Hematopoietic multipotent progenitor cell (in vitro differentiated cells): ENCODE measurements around a stretch of chr6.

- CAGE, long polyA plus RNA, result no peak
Observed at GRCh38 chr6:43180329-43181012, 1.5 kb upstream of the CUL9 start.

GRCh38 chr6:43184290-43184650 lies 2.3 kb downstream of the CUL9 start:
- CAGE, long polyA plus RNA, result no peak

DNA sequence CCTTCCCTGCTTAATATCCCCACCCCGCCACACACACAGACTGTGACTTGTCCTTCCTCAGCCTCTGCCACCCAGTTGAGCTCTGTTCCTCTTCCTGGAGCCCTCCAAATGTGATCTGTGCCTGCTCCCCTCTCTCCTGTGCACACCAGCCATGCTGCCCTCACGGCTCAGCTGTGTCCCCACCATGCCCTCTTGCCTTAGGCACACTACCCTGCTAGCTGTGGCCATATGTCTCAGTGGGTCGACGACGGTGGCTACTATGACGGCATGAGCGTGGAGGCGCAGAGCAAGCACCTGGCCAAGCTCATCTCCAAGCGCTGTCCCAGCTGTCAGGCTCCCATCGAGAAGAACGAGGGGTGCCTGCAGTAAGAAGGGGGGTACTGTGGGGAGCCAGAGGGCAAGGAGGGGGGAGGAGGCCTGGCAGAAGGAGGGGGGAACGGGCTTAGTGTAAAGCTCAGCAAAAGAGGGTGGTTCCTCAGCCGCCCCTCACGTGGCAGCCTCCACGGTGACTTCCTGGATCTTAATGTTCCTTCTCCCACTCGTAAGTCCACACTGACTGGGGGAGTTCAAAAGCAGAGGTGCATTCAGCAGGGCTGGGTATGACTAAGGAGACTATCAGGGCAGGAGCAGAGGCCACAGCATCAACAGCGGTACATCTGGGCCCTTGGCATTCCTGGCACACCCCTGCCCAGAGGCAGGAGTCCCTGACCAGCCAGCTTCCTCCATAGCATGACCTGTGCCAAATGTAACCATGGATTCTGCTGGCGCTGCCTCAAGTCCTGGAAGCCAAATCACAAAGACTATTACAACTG lies 8.1 kb downstream of the DNPH1 start:
- CAGE, long polyA plus RNA, result no peak

DNA sequence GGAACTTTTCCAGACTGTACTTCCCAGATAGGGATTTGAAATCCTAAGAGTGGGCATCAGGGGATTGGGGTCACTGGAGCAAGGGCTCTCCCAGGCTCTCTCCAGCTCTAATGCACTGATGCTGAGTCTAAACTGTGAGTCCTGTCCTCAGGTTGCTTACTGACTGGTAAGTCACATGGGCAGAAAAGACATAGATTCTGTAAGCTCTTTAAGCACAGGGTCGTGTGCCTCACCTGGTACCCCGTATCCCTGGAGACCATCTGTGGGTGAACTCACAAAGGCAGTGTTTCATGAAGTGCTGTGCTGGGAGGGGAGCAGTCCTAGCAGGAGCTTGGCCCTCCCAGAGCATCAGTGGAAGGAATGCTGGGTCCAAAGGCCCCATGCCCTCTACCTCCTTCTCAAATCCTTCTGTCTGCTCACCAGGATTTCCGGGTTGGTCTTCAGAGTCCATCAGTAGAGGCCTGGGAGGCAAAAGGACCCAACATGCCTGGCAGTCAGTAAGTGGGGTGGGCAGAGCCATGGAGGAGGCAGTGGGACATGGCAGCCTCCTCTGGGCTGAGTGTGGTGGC lies 5.5 kb downstream of the DNPH1 start:
- CAGE, long polyA plus RNA, result no peak

- CAGE, long polyA plus RNA, result no peak
Observed at GRCh38 chr6:43505920-43507112, 3.8 kb downstream of the LRRC73 start.

DNA sequence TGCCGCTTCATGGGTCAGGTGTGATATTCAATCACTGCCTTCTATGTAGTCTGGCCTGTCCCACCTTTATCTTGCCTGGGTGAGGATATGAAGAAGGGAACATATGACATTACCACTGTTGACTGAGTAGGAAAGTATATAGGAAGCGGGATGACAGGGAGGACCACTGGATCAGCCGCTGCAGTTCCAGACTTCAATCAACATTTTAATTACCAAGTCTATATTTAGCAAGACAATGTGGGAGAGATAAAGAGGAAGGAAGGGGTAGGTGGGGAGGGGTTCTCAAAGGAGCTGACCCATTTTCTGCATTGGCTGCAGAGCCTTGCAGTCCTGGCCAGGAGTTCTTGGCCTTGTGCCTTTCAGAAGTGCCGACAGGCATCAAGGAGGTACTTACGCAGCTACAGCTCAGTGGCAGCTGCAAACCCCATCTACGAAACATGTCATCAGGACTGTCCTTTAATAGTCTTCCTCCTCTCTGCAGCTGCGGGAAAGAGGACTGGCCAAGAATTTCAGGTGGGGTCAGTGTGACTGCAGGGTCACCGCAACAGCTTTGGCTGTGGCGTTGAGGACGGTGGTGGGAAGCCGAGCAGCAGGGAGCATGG lies 1.6 kb upstream of the LRRC73 start:
- CAGE, long polyA plus RNA, result no peak

- CAGE, long polyA plus RNA, result no peak
Observed at GRCh38 chr6:43515474-43516255, 1.1 kb downstream of the YIPF3 start.

GRCh38 chr6:43631091-43631773 lies 2.2 kb upstream of the GTPBP2 start:
- CAGE, long polyA plus RNA, result no peak

DNA sequence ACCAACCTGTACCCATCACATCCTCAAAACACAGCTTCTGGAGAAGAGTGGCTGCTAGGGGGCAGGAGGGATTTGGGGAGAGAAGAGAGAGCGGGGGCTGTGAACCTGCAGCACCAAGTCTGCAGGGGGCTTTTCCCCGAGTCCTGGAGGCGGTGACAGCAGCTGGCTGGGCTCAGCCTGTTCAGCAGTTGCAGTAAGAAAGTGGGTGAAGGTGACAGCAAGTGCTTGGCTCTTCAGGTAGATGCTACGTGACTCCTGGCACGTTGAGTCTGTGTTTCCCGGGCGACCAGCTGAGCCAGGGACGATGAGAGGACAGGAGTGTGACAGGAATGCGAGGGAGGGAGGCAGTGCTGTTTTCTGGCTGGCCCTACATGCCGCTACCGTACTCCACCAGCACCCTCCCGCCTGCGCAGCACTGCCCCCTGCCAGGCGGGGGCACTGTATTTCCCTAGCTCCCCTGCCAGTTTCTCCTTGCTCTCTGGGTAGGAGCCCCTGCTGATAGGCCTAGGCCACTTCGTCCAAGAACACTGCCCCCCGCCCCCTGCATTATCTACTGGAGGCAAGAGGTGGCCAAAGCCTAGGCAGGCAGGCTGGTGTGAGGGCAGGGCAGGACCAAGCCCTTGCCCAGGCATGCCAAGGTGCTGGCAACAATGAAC lies 19.4 kb downstream of the MRPS18A start:
- CAGE, long polyA plus RNA, result no peak

DNA sequence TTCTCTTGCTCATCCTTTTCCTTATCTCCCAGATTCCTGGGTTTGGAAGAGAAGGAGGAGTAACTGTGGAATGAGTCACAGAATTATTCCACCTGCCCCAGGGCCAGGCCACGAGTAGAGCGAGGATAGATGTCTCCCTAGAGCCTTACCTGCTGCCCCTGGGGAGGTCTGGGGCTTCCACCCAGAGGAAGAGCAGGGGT lies 10.6 kb upstream of the VEGFA start:
- CAGE, long polyA plus RNA, result no peak

GRCh38 chr6:43809205-43810004 lies 39.4 kb downstream of the VEGFA start:
- CAGE, long polyA plus RNA, result no peak

DNA sequence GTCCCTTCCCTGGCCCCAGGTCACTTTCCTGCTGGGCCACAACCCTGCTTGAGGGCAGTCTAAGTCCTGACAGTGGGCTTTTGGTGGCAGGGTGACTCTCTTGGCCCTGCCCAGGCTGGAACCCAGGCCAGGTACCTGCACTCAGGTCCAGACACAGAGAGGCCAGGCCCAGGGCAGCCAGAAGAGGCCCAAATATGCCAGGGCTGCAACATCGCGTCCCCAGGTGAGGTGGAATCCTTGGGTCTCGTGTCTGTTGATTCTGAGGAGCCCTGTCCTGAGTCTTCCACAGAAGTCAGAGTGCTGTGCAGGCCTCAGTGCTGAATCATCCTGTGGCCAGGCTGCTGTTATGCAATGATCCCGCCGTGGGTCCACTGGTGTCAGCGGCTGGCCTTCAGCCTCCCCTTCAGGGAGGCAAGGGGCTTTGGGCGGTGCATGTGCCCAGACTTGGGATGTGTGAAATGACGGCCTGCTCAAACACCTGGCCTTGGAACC lies 68.6 kb downstream of the VEGFA start:
- CAGE, long polyA plus RNA, result no peak

DNA sequence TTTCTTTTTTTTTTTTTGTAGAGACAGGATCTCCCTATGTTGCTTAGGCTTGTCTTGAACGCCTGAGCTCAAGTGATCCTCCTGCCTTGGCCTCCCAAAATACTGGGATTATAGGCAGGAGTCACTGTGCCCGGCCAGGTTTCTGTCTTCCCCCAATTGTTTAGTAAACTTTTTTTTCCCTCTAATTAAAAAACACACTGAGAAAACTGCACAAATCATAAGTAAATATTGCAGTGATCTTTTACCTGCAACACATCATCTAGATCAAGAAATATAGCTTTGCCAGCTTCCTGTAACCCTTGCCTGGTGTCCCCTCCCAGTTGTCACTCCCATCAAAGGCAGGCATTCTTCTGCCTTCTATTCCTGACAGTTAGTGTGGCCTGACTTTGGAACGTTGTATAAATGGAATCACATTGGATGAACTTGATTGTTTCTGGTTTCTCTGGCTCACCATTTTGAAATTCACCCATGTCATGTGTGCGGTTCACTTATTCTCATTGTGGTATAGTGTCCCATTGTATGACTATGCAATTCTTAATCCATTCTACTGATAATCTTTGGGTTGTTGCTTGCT lies 72.9 kb downstream of the VEGFA start:
- CAGE, long polyA plus RNA, result no peak

DNA sequence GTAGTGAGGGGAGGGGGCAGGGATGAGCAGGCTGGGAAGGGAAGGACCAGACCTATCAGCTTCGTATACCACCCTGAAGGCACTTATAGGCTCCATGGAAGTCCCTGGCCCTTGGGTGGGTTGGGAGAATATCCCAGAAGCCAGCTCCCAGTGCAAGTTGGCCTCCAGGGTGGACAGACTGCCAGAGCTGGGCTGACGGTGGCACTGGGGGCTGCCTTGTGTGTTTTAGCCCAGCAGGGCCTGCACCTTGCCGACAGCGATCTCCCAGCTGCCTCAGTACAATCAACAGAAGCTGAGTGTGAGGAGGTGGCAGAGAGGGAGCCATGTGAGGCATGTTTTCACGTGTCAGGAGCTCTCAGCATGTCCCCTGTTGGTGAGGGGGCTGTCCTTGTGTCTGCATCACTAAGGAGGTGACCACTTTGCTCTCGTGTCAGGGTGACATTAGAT lies 159.5 kb downstream of the VEGFA start:
- CAGE, long polyA plus RNA, result no peak

GRCh38 chr6:44052711-44053193 lies 74.5 kb downstream of the MRPL14 start:
- CAGE, long polyA plus RNA, result no peak

- CAGE, long polyA plus RNA, result no peak
Observed at GRCh38 chr6:44053980-44054560, 73.2 kb downstream of the MRPL14 start.

- CAGE, long polyA plus RNA, result no peak
Observed at GRCh38 chr6:44073703-44074215, 53.5 kb downstream of the MRPL14 start.

- CAGE, long polyA plus RNA, result no peak
Observed at GRCh38 chr6:44109835-44111100, 17.0 kb downstream of the MRPL14 start.

DNA sequence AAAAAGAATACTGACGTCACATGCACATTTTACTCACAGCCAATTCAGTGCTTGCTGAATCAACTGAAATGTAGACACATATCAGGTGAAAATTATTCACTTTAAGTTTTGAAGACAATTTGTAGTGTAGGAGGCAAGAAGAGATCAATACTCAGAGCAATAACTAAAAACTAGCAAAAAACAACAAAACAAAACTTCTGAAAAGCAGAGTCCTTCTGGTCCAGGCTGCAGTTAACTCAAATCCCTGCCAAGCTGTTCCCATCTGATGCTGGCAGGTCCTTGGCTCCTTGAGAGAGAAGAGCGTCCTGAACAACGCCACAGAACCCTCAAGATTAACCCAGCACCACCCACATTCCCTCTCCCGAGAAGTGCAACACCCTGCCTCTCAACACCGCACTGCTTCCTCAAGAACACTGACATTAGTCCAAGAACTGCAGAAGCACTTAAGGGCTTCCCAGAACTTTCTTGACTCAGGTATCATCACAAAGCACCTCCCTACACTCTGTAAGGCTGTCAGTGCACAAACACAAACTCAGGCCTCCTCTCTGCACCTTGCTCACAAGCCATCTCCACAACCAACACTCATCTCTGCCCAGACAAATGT lies 7.6 kb downstream of the MRPL14 start:
- CAGE, long polyA plus RNA, result no peak

DNA sequence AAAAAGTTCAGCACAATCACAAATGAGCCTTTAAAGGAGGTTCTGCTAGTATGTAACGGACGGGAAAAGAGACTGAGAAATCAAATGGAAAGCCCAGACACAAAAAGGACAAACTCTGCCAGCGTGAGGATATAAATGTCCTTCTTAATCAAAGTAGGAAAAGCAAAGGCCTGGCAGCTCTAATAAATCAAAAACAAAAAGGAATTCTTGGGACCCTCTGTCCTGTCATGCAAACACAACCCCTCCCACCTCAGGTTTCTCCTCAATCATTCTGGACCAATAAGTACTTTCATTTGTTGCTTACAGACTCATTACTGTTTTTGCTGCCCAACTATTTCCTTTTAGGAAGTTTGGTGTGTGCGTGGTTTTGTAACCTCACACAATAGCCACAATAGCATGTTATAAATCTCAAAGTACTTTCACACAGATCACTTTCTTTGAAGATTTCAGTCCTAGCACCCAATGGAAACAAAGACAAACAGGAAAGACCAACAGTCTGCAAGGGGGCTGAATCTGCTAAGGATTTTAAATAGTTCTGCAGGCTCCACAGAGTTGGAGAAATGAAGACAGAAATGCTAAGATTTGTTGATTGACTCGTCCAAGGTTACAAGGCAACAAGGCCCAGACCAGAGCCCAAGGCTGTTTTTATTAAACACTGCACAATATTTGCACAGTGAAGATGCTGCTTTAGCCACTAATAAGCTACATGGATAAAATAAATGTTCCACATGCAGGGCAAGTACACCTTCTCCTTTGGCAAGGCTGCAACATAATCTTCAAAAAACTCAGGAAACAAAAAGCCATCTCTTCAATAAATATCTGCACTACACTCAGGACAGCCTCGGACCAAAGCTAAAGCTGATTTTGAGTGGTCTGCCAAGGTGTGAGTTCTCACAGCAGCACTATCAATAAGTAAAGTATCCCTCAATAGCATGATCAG lies 4.3 kb downstream of the MRPL14 start:
- CAGE, long polyA plus RNA, result no peak